Measurements from ENCODE around the genes ZNF878, ZNF564 and FARSA.

- RRBS, result 0% methylated on average over 2 of the region's 53 CpGs
These were observed at the start of gene ZNF878 for GRCh38 chr19:12052395-12053251. Gene ZNF878, minus strand, starts transcription at chr19:12052961.

DNA sequence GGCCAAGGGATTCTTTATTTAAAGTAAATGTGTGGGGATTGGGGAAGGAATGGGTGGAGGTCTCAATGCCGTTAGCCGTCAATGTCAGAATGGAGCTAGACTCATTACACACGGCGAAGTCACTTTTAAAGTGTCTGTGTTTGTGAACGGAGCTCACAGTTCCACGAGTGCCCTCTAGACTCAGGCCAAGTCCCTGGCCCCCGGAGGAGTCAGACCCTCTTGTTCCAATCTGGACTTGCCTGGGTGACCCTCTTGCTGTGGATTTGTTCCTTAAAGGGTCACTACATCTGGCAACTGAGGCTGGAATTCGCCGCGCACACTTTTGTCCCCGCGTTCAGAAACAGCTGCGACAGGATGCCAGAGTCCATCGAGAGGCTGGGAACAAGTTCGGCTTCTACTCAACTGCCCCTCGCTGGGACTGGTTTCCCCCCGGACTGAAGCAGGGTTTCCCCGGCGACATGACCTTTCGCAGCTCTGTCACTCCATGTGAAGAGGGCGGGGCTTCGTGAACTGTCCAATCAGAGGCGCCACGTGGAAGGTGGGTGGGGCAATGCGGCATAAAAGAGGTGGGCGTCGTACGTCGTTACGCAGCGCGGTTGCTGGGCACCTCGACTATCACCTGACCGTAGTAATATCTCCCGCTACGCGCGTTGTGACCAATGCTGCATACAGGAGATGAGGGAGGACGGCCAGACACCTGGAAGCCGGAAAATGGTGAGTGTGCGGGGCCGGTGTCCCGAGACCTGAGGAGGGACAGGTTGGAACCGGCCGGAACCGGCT lies 31.7 kb downstream of the ZNF136 start:
- RRBS, result no CpG with 5 or more reads among the region's 46 CpGs

- RRBS, result no CpG with 5 or more reads among the region's 1 CpG
These were observed 1.6 kb downstream of the ZNF44 start for GRCh38 chr19:12293207-12293440.

GRCh38 chr19:12550888-12552038 lies at the start of gene ZNF564:
Gene ZNF564, minus strand, starts transcription at chr19:12551482.
- RRBS, result 1% methylated on average over 11 of the region's 66 CpGs

DNA sequence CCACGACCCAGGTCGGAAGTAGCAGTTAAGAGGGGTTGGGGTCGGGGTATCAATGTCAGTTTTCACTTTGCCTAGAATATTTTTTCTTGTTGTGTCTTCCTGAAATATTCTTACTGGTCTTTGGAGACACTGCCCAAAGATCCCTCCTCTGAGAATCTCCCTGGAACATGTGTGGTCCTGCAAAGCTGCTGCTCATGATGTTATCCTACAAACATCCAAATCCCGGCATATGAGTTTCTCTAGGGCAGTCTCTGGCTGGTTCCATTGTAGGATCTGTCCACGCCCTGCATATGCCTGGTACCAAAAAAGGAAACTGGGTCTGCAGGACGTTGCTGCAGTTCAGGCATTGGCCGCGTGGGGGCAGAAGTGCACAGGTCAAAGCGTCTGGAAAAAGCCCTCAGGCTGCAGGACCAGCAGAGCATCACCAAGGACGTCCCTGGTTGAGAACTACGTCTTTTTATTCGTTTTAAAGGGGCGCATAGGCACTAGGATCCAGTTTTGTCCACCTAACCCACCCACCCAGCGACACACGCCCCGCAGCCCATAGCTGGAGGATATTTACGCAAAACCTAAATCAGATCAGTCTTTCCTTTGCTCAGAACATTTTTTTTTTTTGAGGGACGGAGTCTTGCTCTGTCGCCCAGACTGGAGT lies 12.7 kb upstream of the ZNF564 start:
- RRBS, result no CpG with 5 or more reads among the region's 19 CpGs

DNA sequence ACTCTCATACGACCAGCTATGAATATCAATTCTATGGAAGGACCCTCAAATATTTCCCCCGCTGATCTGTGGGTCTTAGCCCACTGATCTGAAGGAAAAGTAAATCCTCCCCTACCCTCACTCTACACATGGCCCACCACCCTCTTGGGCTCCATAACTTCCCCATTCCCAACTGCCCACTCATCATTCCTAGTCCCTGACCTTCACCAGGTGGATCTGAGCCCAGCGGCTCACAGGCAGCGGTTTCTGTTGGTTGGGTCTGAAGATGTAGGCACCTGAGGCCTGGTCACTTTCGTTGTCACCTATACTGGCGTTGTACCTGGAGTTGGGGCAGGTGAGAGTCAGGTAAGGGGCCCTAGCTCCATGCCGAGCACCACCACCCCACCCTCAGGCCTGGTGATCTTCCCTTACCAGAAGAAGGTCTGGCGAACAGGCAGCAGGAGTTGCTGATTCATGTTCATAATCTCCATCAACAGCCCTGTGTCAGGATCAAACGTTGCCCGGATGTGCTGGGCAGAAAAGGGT lies 14.5 kb downstream of the MAN2B1 start:
- RRBS, result no CpG with 5 or more reads among the region's 10 CpGs

DNA sequence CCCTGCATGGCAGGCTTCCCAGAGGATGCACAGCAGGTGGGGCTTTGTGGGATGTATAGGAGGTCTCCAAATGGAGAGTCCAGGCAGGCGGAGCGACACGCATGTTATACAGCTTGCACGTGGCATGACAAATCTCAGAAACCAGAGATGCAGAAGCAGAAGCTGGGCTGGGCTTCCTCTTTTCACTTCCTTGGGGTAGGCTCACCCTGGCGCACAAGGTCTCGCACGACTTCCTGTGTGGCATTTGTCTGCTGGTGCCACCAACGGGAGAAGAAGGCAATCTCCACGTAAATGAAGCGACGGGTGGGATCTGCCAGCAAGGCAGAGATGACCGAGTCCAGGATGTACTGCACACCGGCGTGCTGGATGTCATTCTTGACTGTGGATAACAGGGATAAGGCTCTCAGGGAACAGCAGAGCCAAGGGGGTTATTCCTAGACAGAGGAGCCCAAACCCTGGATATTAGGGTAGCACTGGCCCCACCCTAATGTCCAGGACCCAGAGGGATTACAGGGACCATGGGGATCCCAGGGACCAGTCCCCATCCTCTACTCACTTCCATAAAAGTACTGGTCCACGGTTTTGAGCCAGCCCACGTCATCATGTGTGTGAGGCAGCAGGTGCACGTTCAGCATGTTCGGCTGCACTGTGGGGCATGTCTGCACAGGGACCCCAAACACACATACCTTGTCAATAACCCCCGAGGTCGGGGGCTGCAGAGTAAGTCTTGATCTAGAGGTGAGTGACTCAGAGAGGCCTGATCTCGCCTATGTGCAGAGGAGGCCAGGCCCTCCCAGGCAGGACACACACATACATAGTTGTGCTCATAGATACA lies 1.2 kb downstream of the MAN2B1 start:
- RRBS, result no CpG with 5 or more reads among the region's 21 CpGs

DNA sequence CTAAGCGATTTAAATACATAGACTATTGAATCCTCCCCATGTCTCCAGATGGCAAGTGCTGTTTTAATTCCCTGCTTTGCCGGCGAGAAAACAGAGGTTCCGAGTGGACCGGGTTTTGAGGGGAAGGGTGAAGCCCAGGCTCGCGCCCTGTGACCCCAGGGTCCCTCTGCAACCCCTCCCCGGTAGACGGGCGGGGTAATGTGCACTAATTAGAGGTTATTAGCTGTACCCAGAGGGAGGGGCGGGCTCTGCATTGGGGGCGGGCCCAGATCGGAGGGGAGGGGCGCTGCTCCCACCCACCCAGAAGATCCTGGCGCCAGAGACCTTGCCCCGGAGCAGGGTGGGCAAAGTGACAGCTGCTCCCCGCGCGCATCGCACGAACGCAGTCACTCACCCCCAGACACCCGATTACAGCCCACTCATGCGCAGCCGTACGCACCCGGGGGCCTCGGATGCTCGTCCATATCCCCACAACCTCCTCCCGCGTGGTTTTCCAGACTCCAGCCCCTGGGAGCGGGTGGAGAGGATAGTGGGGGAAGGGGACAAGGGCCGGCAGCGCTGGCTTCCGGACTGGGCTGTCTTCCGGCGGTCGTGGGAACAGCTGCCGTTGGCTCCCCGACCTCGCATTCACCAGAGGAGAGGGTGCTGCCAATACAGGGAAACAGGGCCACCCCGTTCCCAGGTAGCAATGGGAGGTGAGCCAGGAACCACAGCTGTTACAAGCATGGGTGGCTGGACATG lies 2.7 kb upstream of the HOOK2 start:
- RRBS, result under 1% methylated on average over 12 of the region's 42 CpGs

- RRBS, result 1% methylated on average over 19 of the region's 32 CpGs
These were observed 2.0 kb upstream of the JUNB start for GRCh38 chr19:12789217-12789773.

GRCh38 chr19:12838816-12839493 lies 640 bp downstream of the MAST1 start:
- RRBS, result no CpG with 5 or more reads among the region's 24 CpGs

GRCh38 chr19:12932759-12933922 lies at the start of gene FARSA:
Gene FARSA, minus strand, starts transcription at chr19:12933711.
- RRBS, result 2% methylated on average over 10 of the region's 59 CpGs

GRCh38 chr19:12998181-12998751 lies 3.0 kb downstream of the NFIX start:
- RRBS, result no CpG with 5 or more reads among the region's 20 CpGs

GRCh38 chr19:13011731-13012467 lies 16.6 kb downstream of the NFIX start:
- RRBS, result 86% methylated on average over 20 of the region's 58 CpGs

- RRBS, result 18% methylated on average over 5 of the region's 19 CpGs
These were observed 23.1 kb downstream of the LYL1 start for GRCh38 chr19:13079385-13080051.

- RRBS, result no CpG with 5 or more reads among the region's 12 CpGs
These were observed 1.2 kb downstream of the LYL1 start for GRCh38 chr19:13101195-13102136.

DNA sequence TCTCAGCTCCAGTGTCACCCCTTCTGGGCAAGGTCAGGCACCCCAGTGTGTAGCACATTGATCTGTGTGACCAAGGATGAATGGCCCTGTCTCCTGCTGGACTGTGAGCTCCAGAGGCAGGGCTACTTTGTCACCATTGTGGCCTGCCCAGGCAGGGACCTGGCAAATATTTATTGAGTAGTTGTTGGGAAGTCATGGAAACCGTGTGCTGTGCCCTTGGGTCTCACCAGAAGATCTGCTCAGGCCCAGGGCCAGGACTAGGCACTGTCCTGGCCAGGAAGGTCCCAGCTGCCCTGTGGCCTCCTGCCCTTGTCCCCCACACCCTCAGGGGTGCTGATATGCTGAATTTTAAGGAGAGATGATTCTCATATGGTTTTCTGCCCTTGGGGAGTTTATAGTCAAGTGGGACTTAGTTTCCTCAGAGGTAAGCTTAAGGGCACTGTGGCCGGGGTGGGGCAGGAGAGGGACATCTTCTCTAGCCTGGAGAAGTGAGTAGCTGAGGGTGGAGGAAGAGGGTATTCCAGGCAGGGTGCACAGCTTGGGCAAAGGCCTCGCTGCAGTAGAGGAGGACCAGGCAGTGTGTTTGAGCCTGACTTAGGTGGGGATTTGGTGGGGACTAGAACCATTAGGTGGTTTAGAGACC lies 10.7 kb downstream of the NACC1 start:
- RRBS, result no CpG with 5 or more reads among the region's 3 CpGs

DNA sequence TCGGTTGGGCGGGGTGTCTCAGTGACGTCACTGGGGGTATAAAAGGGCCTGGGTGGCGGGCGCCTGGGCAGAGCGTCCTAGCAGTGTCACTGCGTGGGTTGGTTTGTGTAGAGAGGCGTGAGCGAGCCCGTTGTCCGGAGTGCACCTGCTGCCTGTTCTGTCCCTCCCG lies 2.7 kb downstream of the IER2 start:
- RRBS, result no CpG with 5 or more reads among the region's 12 CpGs

DNA sequence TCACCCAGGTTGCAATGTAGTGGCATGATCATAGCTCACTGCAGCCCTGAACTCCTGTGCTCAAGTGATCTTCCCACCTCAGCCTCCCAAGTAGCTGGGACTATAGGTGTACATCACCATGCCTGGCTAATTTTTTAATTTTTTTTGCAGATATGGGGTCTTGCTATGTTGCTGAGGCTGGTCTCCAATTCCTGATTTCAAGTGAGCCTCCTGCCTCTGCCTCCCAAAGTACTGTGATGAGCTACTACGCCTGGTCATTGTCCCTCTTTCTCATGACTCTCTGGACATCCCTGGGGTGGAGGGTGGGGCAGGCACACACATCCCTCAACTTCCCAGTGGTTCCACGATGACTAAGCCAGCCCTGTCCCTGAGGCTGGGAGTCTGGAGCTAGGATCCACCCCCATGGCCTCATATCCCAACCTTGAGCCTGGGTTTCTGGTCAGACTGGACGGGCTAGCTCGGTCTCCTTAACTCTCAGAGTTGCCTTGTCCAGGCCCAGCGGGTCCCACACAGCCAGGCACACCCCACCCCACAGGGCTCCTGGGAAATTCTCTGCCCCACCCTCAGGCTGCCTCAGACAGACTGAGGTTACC lies 19.5 kb downstream of the IER2 start:
- RRBS, result no CpG with 5 or more reads among the region's 5 CpGs

DNA sequence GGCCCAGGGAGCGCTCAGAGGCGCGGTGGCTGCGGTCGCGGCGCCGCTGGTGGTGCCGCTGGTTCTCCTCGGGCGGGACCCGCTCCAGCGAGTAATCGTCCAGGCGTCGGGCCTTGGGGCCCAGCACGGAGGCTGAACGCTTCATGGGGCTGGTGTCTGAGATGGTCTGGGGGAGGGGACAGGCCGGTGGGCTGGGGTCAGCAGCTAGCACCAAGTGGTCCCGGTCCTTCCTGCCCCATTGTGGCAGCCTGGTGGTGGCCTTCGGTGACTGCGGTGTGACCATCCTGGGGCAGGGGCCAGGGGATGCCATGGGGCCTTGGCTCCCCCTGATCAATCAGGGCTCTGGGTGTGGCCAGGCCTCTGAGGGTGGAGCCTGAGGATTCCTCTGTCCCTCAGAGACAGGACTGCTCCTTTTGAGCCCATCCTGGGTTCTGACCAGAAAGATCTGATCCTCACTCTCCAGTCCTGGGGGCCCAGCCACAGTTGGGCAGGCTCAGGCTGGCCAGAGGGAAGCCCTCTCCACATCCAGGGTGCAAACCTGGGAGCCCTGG lies 59.2 kb downstream of the IER2 start:
- RRBS, result no CpG with 5 or more reads among the region's 22 CpGs

GRCh38 chr19:13339899-13340395 lies 166.3 kb downstream of the CACNA1A start:
- RRBS, result no CpG with 5 or more reads among the region's 14 CpGs